Thyroid gland (tissue), 7 donors: ENCODE results near the genes NRP1 and CSGALNACT2.

DNA sequence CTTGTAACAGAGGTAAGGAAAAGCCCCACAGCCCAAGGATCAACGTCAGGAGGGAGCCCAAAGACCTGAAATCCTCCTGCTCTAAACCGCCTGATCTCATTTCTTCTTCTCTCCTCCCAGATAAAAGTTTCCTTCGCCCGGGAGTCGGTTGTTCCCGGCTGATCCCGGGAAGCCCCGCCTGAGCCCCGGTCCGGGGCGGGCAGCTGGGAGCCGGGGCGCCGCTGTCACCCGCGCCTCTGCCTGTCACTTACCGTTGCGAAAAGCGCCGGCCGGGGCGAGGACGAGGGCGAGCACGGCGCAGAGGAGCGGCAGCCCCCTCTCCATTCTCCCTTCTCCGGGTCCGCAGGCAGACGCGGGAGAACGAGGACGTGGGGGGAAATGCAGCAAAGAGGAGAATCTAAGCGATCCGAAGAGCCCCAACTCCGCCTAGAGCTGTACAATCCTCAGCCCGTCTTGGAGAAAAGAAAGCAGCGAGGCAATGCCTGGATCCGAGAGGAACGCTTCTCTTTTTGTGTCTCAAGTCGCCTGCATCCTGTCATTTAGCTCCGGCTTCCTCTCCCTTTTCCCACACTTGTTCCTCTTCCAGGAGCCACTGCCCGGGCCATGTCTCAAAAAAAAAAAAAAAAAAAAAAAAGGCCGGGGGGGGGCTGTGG is at the start of gene NRP1:
TSS of gene NRP1 (minus strand) at position 609 of the 653 bp plus-strand sequence.
- PRO-cap, 2 experiments = peak in 2 of 2 experiments; most common plus-strand start position 323 of the sequence (in 2); most common minus-strand start position 122 of the sequence (in 2)
- RAMPAGE, long total RNA, 5 experiments = start-site peak on the minus strand in 3 of 5 experiments, centred at positions 531 to 534 of the sequence, 293 to 628 reads per replicate

GRCh38 chr10:33334712-33335700 is 539 bp upstream of the NRP1 start:
- PRO-cap, 2 experiments = peak in 2 of 2 experiments; most common plus-strand start chr10:33335248 (in 2); most common minus-strand start chr10:33335644 (in 2)
- RAMPAGE, long total RNA, 5 experiments = start-site peak on the minus strand in 1 of 5 experiments, at chr10:33335058-33335269 at its widest, 21 reads per replicate

GRCh38 chr10:34632809-34633743 is 182.0 kb downstream of the PARD3 start:
- PRO-cap, 2 experiments = no peak in any of the 2 experiments
- RAMPAGE, long total RNA, 5 experiments = no peak in any of the 5 experiments

DNA sequence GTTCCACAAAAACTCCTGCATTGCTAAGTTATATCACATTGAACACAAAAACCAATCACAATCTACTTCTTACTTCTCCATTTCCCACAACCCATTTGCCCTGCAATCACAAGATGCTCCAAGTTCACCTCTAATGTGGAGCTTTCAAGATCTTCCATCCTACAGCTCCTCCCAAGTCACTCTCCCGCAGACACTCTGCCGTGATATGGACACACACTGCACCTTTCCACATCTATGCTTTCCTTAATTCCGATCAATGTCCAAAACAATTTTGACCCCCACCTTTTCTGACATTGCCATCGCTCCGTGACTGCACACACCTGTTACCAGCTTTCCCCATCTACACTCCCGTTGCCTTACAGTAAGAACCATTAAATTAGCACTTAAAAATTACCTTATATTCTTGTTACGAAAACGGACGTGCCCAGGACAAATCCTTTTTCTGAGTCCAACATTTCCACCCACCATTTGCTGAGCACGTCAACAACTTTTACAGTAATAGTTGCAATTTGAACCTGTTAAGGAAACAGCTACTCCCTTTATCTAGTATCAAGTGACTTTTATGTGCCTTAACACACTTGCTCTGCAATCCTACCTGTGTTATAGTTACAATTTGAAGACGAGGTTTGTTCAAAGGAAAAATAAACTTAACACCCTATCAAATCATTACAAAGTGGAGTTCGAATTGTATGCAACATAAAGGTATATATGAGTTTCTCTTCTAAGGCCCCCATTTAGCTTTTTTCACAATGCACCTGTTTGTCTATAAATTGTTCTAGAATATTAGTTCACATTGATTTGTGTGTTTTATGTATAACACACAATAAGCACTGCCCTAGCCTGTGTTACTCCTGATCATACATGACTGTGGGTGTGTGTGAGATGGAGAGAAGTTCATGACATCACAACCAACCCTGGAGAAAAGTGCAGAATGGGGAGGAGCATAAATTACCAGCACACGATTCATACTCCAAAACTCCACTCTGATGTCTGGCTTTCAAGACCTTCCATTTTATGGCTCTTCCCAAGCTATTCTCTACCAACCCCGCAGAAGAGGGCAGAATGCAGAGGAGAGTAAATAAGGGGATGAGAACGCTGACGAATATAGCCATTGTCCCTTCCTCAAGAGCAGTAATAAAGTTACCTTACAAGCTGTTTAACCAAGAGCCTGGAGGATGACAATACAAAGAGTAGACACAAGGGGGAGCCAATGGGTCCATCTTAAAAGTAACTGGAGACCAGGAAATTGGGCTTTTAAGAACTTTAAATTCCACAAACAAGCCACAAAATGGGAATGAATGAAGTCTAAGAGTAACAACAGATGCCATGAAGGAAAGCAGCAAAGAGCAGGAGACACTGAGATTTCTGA is 160.1 kb downstream of the PARD3 start:
- PRO-cap, 2 experiments = no peak in any of the 2 experiments
- RAMPAGE, long total RNA, 5 experiments = no peak in any of the 5 experiments

- PRO-cap, 2 experiments = peak in 2 of 2 experiments; most common plus-strand start chr10:34814037 (in 2); most common minus-strand start chr10:34813929 (in 1)
- RAMPAGE, long total RNA, 5 experiments = no peak in any of the 5 experiments
Observed at GRCh38 chr10:34813657-34814500, 1.2 kb downstream of the PARD3 start.

DNA sequence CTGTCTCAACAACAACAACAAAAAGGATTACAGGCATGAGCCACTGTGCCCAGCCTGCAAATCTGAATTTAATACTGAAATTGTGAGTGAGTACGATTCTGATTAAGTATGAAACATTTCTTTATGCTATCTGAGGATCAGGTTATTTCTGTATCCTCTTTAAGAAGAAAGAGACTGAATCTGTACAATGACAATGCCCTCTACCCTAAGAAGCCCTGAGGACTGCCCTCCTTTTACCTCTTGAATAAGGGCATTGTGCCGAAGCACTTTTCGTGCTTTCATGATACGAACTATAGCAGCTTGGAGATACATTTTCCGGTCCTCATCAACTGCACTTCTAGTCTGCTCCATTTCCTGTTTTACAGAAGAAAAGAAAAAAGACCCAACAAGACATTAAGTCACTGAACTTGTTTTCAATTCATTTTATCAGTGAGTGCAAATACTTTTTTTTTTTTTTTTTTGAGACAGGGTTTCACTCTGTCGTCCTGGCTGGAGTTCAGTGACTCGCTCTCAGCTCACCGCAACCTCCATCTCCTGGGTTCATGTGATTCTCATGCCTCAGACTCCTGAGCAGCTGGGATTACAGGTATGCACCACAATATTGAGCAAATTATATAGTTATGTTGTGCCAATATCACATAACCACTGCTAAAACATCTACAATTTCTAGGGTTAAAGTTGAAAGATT is 78.4 kb downstream of the CUL2 start:
- PRO-cap, 2 experiments = no peak in any of the 2 experiments
- RAMPAGE, long total RNA, 5 experiments = no peak in any of the 5 experiments

DNA sequence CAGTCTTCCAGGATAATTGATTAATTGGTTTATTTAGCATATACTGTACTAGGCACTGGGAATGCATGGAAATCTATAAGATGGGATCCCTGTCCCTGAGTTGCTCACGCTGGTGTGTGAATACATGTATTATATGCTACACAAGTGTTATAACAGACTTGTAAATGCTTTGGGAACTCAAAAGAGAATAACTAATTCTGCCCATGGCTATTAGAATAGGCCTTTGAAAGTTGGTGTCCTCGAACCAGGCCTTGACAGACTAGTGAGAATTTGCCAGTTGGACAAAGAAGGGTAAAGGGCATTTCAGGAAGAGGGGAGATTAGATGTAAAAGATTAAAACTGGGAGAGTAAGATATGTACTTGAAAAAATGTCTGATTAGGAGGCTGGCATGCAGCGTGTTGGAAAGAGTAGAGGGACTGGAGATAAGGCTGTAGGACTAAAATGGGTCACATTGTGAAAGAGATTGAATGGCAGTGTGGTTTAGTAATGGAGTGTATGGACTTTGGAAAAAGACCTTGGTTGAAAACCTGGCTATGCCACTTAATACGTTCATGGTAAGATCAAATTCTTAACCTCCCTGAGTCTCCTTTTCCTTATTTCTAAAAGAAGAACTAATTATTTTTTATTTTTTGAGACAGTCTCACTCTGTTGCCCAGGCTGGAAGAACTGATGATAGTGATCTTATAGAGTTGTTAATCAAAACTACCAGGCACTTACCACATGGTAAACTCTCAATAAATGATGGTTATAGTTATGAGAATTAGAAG is 14.0 kb downstream of the CREM start:
- PRO-cap, 2 experiments = no peak in any of the 2 experiments
- RAMPAGE, long total RNA, 5 experiments = no peak in any of the 5 experiments

DNA sequence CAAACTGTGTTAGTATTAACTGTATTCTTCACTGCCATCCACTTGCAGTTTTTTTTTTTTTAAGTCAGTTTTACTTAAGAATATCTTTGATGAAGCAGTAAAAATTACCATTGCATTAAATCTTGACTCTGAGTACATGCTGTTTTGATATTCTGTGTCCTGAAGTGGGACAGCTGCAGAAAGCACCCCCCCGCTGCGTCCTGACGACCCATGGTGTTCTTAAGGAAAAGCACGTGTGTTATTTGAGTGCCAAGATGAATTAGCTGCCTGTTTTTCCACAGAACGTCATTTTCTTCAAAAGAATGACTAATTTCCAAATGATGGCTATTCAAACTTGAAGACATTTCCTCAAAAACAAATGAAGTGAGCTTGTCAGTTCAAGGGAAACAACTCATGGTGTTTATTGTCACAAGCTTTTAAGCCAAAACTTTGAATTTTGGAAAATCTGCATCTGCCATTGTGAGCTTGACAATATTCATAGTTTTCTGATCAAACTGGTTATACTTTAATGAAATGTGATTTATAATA is 45.9 kb downstream of the CREM start:
- PRO-cap, 2 experiments = peak in 1 of 2 experiments; most common plus-strand start position 372 of the sequence (in 1); most common minus-strand start position 202 of the sequence (in 1)
- RAMPAGE, long total RNA, 5 experiments = no peak in any of the 5 experiments

DNA sequence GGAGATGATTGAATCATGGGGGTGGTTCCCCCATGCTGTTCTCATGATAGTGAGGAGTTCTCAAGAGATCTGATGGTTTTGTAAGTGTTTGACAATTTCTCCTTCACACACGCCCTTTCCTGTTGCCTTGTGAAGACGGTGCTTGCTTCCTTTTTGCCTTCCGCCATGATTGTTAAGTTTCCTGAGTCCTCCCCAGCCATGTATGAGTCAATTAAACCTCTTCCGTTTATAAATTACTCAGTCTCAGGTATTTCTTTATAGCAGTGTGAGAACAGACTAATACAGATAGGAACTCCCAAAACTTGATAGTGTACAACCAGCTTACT is 98.6 kb downstream of the CREM start:
- PRO-cap, 2 experiments = no peak in any of the 2 experiments
- RAMPAGE, long total RNA, 5 experiments = no peak in any of the 5 experiments

DNA sequence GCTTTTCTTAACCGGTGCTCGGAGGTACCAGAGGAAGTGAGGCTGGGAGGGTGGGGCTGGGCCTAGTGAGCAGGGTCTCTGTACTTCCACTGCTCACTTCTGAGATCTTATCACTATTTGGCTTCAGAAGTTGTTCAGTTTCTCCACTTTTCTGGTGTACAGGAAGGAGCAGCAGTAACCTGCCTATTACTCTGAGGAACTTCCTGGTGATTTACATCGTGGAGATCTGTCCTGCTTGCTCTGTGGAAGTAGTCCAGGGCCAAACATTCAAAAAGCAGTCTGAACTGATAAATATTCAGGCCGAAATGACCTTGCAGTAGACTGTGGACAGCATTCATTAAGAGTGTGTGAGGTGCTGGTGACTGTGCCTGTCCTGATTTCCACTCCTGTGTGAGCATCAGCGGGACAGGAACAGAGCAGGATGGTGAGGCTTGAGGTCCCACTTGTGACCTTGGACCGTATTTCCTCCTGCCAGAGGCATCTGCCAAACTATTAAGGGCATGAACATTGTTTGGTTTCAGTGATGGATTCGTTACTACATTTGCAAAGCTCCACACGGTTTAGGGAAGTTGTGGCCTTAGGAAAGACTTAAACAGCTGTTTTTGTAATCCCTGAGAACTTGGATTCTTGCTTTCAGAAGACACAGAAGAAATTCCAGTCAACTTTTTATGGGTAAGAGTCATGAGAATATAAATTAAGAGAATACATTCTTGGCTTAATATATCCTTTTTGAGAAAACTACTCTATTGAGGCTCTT is 32.7 kb downstream of the CCNY start:
- PRO-cap, 2 experiments = no peak in any of the 2 experiments
- RAMPAGE, long total RNA, 5 experiments = no peak in any of the 5 experiments

DNA sequence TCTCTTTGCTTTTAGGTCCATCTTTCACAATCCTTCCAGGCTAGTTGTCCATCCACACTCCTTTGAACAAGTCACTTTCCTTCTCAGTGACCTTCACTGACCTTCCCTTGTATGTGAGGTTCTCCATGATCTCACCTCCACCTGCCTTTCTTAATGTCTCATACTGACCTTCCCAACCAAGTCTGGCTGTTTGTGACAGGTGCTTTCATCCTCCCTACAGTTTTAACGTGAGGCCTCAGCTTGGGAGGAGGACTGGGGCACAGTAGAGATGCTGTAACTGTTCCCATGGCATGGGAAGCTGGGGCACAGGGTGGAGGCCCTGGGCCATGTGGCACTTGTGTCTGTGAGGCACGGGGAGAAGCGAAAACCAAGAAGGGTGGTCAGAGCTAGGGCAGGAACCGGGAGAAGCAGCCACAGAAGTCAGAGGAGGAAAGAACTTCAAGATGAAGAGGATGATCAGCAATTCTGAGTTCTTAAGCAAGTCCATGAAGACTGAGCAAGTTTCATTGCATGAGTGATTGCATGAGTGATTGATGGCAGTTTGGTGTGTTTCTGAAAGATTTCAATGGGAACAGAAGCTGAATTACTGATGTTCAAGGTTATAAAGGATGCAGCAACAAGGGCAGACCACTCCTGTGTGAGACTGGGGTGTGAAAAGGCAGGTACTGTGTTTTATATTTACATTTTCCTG is 35.2 kb downstream of the CCNY start:
- PRO-cap, 2 experiments = no peak in any of the 2 experiments
- RAMPAGE, long total RNA, 5 experiments = no peak in any of the 5 experiments

GRCh38 chr10:35402916-35403346 is 66.6 kb downstream of the CCNY start:
- PRO-cap, 2 experiments = no peak in any of the 2 experiments
- RAMPAGE, long total RNA, 5 experiments = no peak in any of the 5 experiments

DNA sequence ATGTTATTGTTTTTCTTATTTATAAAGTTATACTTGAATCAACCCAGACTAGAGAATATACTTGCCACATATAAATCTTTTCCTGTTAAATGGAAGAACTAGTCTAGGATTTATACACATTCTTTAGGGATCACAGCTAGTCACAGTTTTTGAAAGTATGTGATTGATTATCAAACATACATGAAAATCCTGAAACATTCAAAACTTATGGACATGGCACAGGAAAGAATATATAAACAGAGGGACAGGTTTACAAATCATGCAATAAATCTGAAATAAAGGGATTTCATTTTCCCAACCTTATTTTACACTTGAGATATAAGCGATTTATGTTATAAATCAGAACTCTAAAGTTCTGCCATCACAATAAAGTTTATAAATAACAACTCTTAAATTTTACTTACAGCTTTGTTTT is 98.8 kb upstream of the ANKRD30A start:
- PRO-cap, 2 experiments = no peak in any of the 2 experiments
- RAMPAGE, long total RNA, 5 experiments = no peak in any of the 5 experiments

DNA sequence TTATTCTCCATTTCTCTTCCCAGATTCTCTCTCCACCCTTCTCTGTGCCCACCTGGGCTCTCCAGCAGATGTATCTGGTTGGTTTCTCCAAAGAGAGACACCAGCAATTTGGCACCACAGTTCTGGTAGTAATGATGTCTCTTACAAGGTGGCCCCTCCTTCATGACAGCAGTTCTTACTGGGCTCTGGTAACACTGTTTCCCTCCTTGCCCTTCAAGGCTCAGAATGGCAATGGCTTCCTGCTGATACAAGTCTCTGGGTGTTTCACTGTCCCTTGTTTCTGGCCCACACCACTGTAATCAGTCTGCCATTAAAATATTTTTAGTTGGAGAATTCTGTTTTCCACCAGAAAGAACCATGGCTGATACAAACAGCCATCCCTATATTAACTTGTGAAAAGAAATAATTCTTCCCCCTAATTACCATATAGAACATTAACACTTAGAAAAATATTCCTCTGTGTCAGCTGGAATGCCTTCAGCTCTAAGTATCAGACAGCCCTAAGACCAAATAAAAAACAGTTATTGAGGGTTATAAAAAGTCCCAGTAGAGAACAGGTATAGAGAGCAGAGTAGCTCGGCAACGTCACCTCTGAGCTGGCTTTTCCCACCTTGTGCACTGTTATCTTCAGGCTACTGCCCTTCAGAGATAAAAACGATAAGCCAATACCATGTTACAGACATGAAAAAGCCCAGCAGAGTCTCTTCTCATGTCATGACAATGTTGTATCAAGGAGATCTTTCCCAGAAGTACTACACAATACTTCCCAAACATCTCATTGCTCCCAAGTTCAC is 28.2 kb downstream of the ZNF248 start:
- PRO-cap, 2 experiments = no peak in any of the 2 experiments
- RAMPAGE, long total RNA, 5 experiments = no peak in any of the 5 experiments

GRCh38 chr10:37860755-37861487 is 3.5 kb upstream of the ZNF248 start:
- PRO-cap, 2 experiments = peak in 2 of 2 experiments; most common plus-strand start chr10:37861190 (in 1); most common minus-strand start chr10:37860950 (in 2)
- RAMPAGE, long total RNA, 5 experiments = no peak in any of the 5 experiments

GRCh38 chr10:42817325-42817809 is 34.8 kb downstream of the BMS1 start:
- PRO-cap, 2 experiments = no peak in any of the 2 experiments
- RAMPAGE, long total RNA, 5 experiments = no peak in any of the 5 experiments

- PRO-cap, 2 experiments = peak in 2 of 2 experiments; most common plus-strand start chr10:43138450 (in 2); most common minus-strand start chr10:43138066 (in 1)
- RAMPAGE, long total RNA, 5 experiments = start-site peak on the plus strand in 1 of 5 experiments, at chr10:43138468-43138508 at its widest, 516 reads per replicate
Observed at GRCh38 chr10:43138021-43138672, at the start of gene CSGALNACT2. TSS of gene CSGALNACT2 (plus strand) at chr10:43138445.

GRCh38 chr10:43375315-43375781 is 3.9 kb downstream of the FXYD4 start:
- PRO-cap, 2 experiments = no peak in any of the 2 experiments
- RAMPAGE, long total RNA, 5 experiments = no peak in any of the 5 experiments

DNA sequence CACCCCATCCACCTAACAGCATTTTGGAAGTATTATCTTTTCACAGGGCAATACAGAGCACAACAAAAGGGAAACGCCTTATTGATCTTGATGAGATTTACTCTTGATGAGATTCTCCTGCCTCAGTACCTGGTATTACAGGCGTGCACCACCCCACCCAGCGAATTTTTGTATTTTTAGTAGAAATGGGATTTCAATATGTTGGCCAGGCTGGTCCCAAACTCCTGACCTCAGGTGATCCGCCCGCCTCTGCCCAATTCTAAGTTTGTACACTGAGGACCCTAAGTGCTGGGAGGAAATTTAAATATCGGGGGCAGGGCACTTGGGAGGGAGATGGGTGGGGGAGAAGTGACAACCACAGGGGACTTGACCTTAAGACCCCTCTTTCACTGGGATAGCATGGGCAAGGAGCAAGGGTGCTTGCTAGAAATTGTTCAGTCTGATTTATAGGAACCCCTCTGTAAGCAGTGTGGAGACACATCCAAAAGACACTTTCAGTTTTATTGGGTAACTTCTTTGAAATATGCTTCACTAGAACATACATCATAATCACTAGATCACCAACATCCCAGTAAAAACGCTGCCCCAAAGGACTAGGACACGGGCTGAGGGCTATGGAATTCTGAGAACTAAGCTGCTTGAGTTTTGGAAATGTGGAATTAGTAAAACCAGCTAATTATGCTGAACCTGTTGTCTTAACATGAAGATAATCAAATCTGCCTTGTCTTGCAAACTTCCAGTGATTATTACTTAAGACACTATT is 14.0 kb downstream of the HNRNPF start:
- PRO-cap, 2 experiments = no peak in any of the 2 experiments
- RAMPAGE, long total RNA, 5 experiments = no peak in any of the 5 experiments

DNA sequence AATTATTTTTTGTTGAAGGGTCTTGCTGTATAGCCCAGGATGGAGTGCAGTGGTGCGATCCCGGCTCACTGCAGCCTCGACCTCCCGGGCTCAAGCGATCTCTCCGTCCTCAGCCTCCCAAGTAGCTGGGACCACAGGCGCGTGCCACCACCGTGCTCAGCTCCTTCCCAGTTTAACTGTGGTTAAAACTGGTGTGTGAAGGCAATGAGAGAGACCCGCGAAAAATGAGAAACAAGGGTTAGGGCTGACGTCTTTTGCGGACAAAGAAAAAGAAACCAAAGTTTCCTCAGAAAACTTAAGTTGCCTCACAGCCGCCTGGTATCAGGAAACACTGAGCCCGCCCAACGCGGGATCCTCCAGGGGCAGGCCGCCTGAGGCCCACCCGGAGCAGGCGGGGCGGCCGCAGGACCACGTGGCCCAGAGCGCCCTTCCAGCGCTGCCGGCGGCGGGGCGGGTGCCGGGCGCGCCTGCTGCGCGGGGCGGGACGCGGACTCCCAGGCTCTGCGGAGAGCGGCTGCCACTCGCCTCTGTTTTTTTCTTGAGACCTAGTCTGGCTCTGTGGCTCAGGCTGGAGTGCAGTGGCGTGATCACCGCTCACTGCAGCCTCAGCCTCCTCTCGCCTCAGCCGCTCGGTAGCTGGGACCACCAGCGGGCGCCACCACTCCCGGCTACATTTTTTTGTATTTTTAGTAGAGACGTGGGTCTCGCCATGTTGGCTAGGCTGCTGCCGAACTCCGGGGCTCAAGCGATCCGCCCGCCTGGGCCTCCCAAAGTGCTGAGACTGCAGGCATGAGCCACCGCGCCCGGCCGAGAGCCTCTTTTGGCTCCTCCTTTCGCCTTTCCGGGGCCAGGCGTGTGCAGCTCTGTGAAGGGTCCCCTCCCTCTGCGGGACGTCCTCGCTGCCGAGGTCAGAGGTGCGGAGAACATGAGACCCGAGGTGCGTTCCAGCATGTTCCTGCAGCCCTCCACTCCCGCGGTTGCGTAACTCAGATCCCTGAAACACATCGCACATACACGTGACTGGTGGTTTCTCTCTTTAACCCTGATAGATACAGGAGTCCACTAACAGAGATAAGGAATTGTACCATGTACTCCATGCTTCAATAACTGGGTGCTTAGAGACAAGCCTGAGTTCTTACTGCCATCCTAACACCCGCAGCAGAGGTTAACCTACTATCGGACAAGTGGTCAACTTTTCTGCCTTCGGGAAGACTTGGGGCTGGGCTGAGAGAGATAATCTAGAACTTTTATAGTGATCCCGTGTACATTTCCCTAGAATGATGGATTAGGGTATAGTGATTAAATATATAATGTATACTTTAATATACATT is 11.6 kb upstream of the HNRNPF start:
- PRO-cap, 2 experiments = peak in 2 of 2 experiments; most common plus-strand start position 455 of the sequence (in 1); most common minus-strand start position 822 of the sequence (in 2)
- RAMPAGE, long total RNA, 5 experiments = start-site peak on the plus strand in 1 of 5 experiments, centred at position 472 of the sequence, 9 reads per replicate